ENCODE measurements around the genes ADGRE3, ADGRE2 and OR1I1.

DNA sequence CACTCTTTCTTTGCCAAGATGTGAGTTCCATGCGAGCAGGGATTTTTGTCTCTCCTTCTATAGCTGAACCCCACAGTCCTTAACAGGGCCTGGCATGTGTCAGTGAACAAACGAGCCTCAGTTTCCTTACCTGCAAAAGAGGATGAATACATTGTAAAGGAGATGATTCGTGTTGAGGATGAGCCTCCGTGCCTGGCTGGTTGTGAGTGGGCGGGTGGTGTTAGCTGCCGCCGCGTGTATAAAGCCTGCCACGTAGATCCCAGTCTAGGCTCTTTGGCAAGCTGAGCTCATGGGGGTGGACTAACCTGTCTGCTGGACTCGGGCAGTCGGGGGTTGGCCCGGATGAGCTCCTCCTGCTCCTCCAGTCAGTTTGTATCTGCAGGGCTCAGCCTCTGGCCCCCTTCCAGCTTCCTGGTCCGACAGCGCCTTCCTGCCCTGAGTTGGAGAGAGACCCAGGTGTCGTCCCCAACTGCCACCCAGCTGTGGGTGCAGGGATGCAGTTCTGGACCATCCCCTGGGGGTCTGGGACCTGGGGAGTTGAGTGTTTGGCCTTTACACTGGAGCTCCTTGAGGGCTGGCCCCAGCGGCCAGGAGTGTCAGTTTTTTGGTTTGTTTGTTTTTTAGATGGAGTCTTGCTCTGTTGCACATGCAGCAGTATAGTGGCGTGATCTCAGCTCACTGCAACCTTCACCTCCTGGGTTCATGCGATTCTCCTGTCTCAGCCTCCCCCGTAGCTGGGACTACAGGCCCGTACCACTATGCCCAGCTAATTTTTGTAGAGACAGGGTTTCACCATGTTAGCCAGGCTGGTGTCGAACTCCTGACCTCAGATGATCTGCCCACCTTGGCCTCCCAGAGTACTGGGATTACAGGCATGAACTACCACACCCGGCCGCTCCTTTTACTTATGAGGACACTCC is 20.9 kb downstream of the TECR start:
- RRBS: no CpG with 5 or more reads among the region's 23 CpGs

DNA sequence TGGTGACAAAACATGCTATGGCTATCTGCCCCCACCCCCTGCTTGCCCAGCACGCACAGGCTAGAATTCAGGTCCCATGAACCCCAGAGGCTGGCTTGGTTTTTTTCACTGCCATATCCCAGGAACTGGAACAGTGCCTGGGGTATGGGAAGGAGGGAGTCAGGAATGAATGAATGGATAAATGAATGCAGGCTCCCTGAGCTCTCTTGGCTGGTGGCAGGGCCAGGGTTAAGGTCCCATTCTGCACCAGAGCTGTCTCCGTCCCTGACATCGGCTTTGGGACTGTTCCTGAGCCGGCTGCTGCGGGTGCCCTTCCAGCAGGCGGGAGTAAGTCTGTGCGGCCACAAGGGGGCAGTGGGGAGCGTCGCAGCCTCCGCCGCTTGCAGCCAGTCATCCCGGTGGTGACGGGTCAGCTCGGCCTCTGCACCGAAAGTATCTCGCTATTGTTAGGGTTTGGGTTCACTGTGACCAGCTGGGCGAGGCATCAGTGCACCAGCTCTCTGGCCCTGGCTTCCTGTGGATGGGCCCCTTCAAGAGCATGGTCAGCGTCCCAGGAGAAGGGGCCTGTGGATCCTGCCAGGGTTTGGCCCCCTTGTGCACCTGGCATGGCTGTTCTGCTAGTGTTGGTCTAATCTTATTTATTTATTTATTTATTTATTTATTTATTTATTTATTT is 15.2 kb downstream of the NDUFB7 start:
- RRBS: 1% methylated on average over 8 of the region's 18 CpGs

DNA sequence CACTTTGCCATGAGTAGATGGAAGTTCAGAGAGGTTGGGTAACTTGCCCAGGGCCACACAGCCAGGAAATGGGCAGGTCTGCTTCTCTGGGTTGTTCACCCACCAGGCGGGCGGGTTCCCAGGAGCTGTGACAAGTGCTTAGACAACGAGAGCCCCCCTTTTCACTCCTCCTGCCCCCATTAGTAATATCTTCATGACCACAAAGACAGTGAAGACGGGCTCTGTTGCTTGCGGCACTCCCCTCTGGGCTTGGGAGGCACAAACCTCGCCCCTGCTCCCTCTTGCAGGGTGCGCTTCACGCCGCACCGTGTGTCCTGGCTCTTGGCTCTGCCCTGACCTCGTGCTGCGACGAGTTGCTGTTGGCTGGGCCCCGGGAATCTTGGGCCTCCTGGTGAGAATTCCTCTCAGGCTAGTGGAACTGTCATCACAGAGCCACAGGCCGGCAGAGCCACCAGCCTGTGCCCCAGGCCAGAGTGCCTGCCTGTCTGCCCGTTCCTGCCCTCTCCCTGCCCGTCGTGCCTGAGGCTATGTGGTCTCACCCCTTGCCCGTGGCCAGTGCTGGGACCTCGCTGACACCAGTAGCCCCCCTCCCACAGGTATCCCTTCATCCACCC is 13.6 kb downstream of the NDUFB7 start:
- RRBS: 15% methylated on average over 2 of the region's 20 CpGs

GRCh38 chr19:14558747-14559185 is 13.1 kb downstream of the NDUFB7 start:
- RRBS: no CpG with 5 or more reads among the region's 9 CpGs

DNA sequence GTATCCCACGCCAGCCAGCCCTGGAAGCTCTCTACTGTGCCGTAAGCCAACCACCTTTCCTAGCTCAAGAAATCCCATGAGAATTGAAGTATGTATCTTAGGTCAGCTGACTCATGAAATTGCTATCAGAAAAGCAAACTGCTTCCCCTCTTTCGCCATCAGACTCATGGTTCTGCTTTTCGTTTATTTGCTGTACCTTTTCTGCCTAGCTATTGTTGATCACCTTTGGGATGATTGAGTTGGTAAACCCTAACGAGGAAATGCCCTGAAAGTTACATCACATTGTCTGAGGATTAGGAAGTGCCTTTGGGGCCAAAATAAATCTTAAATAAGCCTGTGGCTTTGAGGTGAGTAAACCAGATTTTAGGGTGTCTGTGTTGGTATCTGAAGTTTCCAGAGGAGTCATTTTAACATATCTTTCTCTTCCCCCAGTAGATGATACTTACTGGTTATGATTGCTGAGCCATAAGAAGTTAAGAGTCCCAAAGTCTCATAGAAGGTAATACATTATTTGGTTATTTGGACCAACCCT is at the start of gene ADGRE3:
Gene ADGRE3 (minus strand): TSS at position 61 of the 532 bp plus-strand sequence.
- RRBS: no CpG with 5 or more reads among the region's 5 CpGs

- RRBS: no CpG with 5 or more reads among the region's 7 CpGs
Measured at GRCh38 chr19:14778350-14778869, at the start of gene ADGRE2. Gene ADGRE2, minus strand, starts transcription at chr19:14778560.

DNA sequence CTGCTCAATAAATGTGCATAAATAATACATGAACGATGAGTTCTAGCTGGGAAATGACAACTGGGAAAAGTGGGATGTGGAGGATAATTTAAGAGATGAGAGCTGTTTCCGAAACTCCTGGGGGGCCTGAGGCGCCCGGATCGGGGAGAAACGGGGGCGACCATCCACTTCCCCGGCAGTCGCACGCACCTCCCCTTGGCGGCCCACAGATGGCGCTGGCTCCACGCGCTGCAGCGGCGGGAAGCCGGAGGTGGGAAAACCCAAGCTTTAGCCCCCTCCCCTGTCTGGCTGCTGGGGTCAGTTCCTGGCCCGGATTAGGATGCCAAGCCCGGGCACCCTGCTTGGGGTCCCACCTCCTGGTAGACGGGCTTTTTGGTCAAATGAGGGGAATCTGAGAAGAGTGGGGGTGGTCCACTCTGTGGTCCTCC is 7.9 kb upstream of the ADGRE2 start:
- RRBS: 2% methylated on average over 7 of the region's 20 CpGs

- RRBS: no CpG with 5 or more reads among the region's 8 CpGs
Measured at GRCh38 chr19:15081923-15082379, at the start of gene OR1I1. Gene OR1I1, plus strand, starts transcription at chr19:15082211.

GRCh38 chr19:15197234-15197837 is 3.5 kb downstream of the NOTCH3 start:
- RRBS: no CpG with 5 or more reads among the region's 13 CpGs

GRCh38 chr19:15231231-15231647 is 1.0 kb downstream of the EPHX3 start:
- RRBS: no CpG with 5 or more reads among the region's 10 CpGs

DNA sequence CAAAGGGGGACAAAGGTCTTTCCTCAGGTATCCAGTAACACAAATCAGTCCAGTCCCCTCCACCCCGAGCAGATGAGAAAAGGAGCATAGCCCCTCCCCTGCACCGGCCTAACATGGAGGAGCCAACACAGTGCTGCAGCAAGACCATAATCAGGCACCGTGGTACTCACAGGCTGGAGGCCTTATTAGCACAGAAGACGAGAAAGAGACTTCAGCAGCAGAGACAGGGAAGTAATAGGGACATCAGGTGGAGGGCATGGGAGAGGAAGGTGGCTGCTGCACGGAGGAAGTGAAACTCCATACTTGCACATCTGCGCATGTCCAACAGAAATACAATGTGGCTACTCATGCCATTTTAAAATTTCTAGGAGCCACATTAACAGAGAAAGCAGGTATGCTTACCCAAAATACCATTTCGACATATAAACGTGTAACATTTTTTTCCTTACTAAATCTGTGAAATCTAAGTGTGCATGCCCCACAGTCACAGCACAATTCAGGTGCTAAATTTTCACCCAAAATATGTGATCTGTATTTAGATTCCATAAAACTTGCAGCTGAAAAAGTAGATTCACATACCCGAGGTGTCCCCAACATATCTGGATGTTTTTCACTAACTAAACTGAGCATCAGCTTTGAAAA is 46.1 kb downstream of the BRD4 start:
- RRBS: no CpG with 5 or more reads among the region's 9 CpGs

- RRBS: no CpG with 5 or more reads among the region's 6 CpGs
Measured at GRCh38 chr19:15324630-15325758, 7.3 kb downstream of the BRD4 start.

DNA sequence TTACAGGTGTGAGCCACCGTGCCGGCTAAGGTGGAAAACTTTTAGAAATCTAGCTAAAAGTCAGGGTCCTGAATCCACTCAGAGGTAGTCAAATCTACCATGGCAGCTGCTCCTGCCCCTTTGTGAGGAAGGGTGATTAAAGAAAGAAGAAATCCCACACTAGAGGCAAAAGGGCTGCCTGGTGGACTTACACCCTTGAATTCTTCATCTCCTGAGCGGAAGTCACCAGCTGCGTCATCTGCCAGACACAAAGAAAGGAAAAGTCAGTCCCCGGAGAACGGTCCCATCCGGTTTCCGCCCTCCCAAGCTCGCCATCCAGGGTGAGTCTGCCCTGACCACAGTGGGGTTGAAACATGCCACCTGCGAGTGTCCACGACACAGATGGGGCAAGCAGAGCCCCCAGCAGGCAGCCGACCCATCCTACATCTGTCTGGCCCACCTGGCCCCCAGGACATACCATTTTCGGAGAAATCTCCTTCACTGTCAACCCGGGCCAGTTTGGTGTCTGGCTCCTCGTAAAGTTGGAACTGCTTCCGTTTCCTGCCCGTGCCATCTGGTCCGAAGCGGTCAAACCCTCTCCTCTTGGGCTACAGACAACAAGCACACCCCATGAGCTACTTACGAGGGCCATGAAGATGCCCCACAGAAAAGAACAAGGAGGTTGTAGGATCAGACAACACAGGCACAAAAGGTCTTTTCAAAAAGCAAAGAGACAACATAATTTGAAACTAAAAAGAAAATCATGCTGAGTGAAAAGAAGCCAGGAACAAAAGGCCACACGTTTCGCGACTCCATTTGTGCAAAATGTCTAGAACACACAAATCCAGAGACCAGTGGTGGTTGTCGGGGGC is 7.6 kb downstream of the AKAP8 start:
- RRBS: no CpG with 5 or more reads among the region's 24 CpGs

- RRBS: no CpG with 5 or more reads among the region's 12 CpGs
Measured at GRCh38 chr19:15376702-15377476, 2.7 kb downstream of the AKAP8 start.

DNA sequence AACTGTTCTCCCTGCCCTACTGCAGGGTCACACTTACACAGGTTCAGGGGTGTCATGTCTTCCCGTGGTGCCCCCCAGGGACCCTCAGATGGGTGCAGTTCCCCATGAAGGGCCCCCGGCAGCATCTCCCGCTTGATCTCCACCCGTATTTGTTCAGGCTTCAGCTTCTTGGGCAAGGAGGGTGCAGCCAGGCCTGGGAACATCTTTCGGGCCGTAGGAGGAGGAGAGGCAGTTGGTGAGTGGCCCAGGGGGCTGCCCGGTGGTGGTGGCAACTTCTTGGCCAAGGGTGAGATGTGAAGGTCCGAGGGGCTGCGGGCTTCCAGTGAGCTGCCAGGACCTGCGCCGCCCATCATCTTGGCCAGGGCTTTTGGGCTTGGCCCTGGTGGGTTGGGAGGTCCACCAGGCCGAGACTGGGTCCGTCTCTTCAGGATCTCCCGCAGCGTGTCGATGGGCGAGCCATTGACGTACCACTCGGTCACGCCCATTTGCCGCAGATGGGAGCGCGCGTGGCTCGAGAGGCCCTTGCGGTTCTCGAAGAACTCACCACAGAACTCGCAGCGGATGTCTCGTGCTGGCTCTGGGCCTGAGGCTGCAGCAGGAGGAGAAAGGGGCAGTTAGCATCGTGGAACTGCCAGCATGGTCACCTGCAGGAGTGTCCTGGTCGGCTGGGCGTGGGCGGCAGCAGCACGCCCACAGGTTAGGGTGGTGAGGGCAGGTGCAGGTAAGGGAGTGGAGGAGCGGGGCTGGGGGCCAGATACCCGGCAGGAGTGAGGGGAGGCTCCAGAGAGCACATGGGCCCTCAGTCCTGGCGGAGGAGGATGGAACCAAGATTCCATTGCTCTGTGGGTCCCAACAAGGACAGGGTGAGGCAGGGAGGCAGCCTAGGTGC is 8.4 kb upstream of the AKAP8L start:
- RRBS: no CpG with 5 or more reads among the region's 38 CpGs

- RRBS: no CpG with 5 or more reads among the region's 29 CpGs
Measured at GRCh38 chr19:15835663-15836599, 20.5 kb upstream of the OR10H1 start.

GRCh38 chr19:15836600-15837346 is 21.3 kb upstream of the OR10H1 start:
- RRBS: no CpG with 5 or more reads among the region's 49 CpGs

DNA sequence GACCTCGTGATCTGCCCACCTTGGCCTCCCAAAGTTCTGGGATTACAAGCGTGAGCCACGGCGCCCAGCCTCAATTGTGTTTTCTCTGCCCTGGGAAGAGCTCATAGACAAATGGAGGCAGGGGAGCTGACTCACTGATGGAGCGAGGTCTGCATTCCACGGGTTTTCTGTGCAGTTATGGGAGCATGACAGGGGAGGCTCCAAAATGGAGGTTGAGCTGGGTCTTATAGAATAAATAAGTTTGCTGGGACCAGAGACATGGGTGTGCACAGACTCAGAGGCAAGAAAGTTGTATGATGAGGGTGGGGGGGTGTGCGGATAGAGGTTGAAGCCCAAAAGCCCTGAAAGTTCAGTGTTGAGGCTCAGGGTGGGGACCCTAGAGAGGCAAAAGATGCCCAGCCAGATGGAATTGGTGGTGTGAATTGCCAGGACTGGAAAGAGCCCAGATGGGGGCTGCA is 1.7 kb downstream of the TPM4 start:
- RRBS: no CpG with 5 or more reads among the region's 7 CpGs

- RRBS: 98% methylated on average over 6 of the region's 16 CpGs
Measured at GRCh38 chr19:16125188-16125696, 13.6 kb downstream of the RAB8A start.

GRCh38 chr19:16126205-16126769 is 14.6 kb downstream of the RAB8A start:
- RRBS: no CpG with 5 or more reads among the region's 14 CpGs